Right ventricle myocardium (tissue), 1 donor: ENCODE results near the genes IRS1, SCYGR3 and SCYGR6.

- PRO-cap, 2 experiments = no peak in any of the 2 experiments
These were observed 479.6 kb downstream of the IRS1 start for GRCh38 chr2:226319926-226320442.

DNA sequence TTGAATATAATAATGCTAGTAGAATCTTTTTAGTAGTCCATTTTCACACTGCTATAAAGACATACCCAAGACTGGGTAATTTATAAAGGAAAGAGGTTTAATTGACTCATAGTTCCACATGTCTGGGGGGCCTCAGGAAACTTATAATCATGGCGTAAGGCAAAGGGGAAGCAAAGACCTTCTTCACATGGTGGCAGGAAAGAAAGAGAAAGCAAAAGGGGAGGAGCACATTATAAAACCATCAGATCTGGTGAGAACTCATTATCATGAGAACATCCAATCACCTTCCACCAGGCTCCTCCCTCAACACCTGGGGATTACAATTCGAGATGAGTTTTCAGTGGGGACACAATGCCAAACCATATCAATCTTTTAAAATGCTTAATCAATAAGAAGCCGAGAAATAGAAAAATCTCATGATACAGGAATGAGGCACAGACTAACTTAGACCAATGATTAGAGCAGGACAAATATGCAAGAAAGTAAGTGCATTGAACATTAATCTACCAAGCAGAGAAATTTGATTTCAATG lies 259.4 kb downstream of the IRS1 start:
- PRO-cap, 2 experiments = no peak in any of the 2 experiments

- PRO-cap, 2 experiments = no peak in any of the 2 experiments
These were observed 139.0 kb downstream of the IRS1 start for GRCh38 chr2:226660529-226661080.

DNA sequence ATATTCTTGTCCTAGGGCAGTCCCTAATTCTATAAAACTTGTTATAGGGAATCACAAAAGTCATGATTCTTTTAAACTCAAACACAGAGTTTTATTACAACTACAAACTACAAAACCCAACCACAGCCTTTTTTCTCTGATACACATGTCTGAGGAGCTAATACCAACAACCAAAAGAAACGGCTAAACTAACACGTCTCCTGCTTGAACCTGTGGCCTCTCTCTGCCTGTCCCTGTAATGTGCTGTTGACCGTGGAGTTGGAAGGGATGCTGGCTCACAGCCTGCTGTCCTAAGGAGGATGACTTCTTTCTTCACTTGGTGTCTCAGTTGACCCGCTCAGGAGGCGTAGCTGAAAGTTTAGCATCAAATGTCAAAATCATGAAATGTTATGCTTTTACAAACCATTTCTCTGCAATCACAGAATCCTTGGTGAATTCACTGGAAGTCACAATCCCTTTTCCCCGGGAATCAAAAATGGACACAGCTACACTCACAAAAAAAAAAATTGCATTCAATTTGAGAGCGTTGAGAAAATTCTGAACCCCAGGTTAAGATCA lies 74.5 kb downstream of the IRS1 start:
- PRO-cap, 2 experiments = no peak in any of the 2 experiments

GRCh38 chr2:226725811-226725949 lies 73.9 kb downstream of the IRS1 start:
- PRO-cap, 2 experiments = no peak in any of the 2 experiments

GRCh38 chr2:226758716-226759311 lies 40.8 kb downstream of the IRS1 start:
- PRO-cap, 2 experiments = no peak in any of the 2 experiments

- PRO-cap, 2 experiments = no peak in any of the 2 experiments
These were observed 3.0 kb downstream of the IRS1 start for GRCh38 chr2:226796518-226797172.

DNA sequence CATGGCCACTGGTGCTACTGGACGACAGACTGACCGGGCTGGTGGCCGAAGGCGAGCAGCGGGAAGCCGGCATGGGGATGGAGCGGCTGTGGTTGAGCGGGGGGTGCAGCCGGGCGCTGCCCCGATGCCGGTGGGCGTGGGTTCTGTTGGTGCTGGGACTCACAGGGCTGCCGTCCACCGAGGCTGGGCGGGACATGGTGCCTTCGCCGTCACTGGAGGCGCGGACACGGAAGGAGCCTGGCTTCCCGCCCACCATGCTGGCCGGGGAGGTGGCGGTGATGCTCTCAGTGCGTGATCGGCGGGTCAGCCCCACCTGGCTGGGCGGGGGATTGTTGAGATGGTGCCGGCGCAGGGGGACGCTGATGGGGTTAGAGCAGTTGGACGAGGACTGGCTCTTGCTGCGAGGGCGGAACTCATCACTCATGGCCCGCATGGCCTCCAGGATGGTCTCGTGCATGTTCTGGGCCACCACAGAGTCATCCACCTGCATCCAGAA lies 2.0 kb downstream of the IRS1 start:
- PRO-cap, 2 experiments = no peak in any of the 2 experiments

- PRO-cap, 2 experiments = peak in 2 of 2 experiments; most common plus-strand start chr2:226799337 (in 2); most common minus-strand start chr2:226799767 (in 2)
These were observed at the start of gene IRS1 for GRCh38 chr2:226799251-226800272. Gene IRS1 (minus strand): TSS chr2:226799820.

GRCh38 chr2:226875531-226876458 lies 39.9 kb downstream of the RHBDD1 start:
- PRO-cap, 2 experiments = no peak in any of the 2 experiments

GRCh38 chr2:227370619-227371333 lies 8.3 kb downstream of the TM4SF20 start:
- PRO-cap, 2 experiments = no peak in any of the 2 experiments

DNA sequence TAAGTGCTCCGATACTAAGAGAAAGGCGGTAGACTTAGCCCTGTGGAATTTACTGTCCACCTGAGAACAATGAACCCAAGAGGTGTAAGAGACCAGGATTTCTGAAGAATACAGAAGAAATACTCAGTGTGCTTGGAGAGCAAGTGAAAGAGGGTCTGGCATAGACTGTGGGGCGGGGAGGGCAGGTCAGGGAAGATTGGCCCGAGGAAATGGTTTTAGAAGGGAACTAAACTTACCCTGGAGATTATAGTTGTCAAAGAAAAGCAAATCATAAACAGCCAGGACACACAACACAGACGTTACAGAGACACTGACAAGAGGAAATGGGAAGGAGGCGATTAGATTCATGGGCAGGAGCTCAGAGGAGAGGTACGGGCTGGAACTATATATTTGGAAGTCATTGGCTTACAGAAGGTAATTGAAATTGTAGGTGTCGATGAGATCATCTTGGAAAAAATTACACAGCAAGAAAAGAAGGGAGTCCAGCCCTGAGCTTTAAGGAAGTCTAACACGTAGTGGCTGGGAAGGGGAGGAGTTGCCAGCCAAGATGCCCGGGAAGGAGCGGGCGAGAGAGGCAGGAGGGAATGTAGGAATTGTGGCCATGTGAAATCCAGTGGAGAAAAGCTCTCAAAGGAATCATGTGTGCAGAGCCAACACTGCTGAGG lies 25.4 kb upstream of the SCYGR1 start:
- PRO-cap, 2 experiments = no peak in any of the 2 experiments

- PRO-cap, 2 experiments = no peak in any of the 2 experiments
These were observed 32.3 kb upstream of the SCYGR2 start for GRCh38 chr2:227566302-227566829.

- PRO-cap, 2 experiments = no peak in any of the 2 experiments
These were observed at the start of gene SCYGR3 for GRCh38 chr2:227614767-227615021. Gene SCYGR3 (minus strand): TSS chr2:227614840.

- PRO-cap, 2 experiments = no peak in any of the 2 experiments
These were observed at the start of gene SCYGR6 for GRCh38 chr2:227724692-227724991. Gene SCYGR6 (minus strand): TSS chr2:227724757.

- PRO-cap, 2 experiments = no peak in any of the 2 experiments
These were observed 12.5 kb downstream of the CCL20 start for GRCh38 chr2:227825995-227826603.

DNA sequence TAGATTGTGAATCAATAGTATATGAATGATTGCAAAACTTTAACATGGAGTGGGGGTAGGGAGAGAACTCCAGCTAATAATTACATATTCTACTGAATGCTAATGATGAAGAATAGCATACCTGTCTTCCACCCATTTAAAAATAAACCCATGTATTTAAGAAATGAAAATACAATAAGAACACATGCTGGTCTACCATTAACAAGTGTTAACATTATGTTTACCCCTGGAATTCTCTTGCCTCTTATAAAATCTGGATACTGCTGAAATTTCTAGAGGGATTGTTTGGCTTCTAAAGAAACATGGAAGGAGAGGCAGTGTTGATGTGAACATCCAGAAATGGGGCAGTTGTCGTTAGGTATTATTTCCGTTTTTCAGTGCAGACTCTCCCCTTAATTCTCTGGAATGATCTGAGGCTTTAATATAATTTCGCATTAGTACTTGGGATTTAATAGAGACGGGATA lies 285.0 kb upstream of the SPHKAP start:
- PRO-cap, 2 experiments = no peak in any of the 2 experiments

DNA sequence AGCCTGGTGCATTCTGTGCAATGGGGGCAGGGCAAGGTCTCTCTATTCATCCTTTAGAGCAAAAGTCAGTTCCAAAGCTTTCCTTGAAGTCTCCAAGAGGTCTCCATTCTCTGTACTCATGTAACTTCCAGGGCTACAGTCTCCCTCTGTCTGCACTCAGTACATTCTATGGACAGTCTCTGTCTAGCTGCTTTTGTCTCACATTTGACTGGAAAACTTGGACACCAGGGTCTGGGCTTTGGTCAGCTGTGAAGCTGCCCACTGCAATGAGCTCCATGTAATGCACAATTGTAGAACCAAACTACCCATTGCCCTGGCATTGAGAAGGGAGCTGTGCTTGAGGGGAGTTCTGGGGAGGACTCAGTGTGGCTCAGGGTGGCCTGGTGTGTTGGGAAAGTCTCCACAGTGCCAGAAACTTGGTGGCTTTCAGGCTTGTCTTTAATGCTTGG lies 203.2 kb downstream of the PID1 start:
- PRO-cap, 2 experiments = no peak in any of the 2 experiments

DNA sequence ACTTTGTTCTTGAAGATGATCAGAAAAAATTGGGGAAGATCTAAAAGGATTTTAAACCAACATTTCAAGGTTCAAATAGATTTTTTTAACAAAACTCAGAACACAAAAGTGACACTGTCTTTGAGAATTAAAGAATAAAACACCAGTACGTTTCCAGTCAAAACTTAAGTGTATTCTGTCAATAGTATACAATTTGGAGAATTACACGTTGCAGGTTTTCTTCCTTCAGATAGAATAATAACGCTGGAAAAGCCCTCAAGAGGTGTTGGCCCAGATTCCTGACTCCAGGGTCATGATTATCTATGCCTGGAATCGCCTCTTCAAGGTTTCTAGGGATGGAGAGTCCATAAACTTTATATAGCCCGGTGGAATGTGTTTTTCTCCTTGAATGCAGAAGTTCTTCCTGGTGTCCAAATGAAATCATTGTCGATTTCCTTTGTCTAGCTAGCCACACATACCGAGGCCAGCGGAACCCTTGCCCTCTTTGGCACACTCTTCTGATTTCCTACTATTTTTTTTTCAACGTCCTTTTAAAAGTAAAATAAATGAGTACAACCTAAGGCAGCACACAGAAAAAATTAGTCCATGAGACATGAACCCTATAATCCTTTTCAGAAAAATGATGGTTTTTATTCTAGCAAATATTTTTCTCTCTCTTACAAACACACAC lies 117.9 kb downstream of the PID1 start:
- PRO-cap, 2 experiments = no peak in any of the 2 experiments

- PRO-cap, 2 experiments = peak in 1 of 2 experiments; most common minus-strand start chr2:229269156 (in 1)
These were observed 2.3 kb downstream of the PID1 start for GRCh38 chr2:229268655-229269247.